Mesenteric fat pad (tissue), 1 donor: Measurements from ENCODE around the genes IAH1 and ADAM17.

DNA sequence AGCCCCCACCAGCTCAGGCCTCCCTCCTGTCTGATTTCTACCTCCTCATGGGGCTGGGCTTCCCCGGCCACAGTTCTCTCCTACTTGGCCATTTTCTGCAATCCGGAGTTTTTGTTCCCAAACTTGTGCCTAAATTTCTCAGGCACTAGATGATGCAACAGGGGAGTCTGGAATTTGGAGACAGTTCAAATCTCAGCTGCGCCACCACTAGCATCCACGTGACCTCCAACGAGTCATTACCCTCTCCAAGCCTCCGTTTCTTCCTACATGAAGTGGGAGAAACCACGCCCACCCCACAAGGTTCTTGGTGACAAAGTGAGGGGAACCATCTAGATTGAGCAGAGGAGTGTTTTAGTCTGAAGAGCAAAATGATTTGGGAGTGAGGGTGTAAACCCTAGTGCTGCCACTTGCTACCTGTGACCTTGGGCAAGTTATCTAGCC, 61.5 kb upstream of the ASAP2 start:
- PRO-cap, result no peak

DNA sequence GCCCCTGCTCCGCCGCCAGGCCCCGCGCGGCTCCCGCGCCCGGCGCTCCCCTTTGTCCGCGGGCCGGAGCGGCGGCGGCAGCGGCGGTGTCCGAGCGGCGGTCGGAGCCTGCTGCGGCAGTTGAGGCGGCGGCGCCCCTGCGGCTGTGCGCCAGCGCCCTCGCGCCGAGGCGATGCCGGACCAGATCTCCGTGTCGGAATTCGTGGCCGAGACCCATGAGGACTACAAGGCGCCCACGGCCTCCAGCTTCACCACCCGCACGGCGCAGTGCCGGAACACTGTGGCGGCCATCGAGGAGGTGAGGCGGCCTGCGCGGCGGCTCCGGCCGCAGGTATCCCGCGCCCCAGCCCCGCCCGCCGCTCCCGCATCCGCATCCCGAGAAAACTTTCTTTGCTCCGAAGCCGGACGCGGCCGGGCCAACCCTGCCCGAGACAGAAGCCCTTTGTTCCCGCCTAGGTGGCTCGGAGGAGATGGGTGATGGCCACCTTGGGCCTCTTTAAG, 371 bp downstream of the ASAP2 start:
- PRO-cap, result no peak

- PRO-cap, result no peak
Observed at GRCh38 chr2:9298211-9299077, 91.8 kb downstream of the ASAP2 start.

DNA sequence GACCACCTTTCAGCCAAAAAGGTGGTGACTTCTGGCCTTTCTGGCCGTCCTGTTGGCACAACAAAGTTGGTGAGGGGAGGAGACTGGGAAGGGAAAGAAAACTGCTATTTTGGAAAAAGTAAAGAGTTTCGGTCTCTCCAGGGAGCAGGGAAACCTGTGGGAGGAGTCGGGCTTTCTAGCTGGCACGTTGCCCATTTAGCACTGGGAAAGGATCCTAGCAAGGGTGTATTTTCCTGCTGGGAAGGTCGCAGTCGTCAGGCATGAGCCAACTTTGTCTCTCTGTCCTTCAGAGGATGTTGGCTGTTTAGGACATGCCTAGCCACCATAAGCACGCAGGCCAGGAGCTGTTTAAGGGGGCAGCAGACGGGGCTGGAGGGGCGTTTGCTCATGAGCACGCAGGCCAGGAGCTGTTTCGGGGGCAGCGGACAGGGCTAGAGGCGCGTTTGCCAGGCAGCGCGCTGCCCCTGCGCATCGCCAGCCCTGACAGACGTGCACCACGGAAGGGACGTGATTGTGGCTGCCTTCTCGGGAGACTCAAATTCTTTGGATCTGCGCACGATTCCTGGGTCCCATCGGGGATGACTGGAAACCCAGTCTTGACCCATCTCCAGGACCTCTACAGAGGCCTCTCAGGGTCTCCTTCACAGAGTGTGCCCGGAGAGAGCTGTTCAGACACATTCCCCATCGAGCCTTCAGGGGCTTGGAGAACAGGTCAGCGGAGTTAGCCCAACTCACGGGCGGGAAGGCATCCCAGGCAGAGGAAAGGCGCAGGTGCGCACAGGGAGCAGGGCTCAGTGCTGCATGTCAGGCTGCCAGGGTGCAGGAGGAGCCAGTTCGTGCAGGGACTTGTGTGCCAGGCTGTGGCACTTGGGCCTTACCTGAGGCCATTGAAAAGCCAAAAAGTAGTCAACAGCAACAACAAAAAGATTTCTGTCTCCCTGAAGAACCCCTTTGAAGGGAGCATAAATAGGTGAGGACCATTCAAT, 104.3 kb downstream of the ITGB1BP1 start:
- PRO-cap, result no peak

GRCh38 chr2:9345139-9345975, 78.0 kb downstream of the ITGB1BP1 start:
- PRO-cap, result no peak

DNA sequence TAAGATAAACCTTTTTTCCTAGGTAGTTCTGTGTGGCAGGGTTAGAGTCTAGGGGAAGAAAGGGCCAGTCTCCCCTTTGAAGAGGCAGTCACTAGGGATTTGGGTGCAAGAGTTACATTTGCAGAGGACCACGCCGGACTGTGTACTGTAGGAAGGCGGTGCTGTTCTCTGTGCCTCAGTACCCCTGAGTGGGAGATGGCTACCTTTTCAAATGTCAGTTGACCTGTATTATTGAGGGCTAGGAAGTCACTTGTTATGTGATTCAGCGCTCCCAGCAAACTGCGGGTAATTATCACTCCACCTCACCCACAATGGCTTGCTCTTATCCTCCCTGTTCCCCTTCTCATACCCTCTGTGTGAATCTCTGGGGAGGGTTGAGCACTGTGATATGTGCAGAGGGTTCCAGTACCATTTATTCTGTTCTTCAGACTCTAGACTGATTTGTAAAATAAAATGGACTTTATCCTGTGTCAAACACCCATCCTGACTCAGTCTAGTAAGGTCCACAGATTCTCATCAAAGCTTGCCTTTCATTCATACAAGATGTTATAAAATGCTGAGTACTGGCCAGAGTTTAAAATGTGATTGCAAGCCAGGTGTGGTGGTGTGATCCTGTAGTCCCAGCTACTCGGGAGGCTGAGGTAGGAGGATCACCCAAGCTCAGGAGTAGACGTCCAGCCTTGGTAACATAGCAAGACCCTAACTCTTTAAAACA, 71.7 kb downstream of the ITGB1BP1 start:
- PRO-cap, result no peak

DNA sequence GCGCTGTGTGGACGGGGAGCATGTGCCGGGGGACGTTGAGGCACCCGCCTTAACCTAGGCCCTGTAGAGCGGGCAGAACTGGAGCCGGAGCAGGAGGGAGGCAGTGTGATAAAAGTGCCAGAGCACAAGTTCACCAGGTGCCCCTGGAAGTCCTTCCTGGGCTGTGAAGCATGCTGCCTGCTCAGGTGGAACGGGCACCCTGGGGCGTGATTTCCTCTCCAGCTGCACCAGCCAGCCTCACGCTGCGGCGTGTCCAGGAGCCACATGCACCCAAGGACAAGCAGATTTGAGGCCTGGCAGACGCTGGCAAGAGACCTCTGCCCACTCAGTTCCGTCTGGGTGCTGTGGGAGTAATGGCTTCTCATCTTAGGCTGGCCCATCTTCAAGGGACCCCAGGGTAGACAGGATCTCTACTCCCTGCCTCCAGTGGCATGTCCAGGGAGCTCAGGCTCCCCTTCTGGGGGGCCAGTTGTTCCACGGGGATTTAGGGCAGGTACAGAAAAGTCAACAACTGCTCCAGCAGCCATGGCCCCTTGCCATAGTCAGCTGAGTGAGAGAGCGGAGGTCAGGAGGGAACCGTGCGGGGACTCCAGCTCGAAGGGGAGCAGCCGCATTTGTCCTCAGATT, 50.1 kb downstream of the ITGB1BP1 start:
- PRO-cap, result no peak

DNA sequence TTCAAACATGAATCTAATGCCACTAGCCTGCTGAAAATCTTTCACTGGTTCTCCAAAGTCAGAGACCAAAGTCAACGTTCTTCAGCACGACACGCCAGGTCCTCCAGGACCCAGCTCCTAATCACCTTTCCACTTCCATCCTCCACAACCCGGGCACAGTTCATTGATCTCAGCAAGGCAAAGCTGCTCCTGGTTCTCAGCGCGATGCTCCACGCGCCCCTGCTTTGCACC, 1.2 kb downstream of the ITGB1BP1 start:
- PRO-cap, result no peak

- PRO-cap, result no peak
Observed at GRCh38 chr2:9474316-9474662, at the start of gene IAH1. Gene IAH1, plus strand, starts transcription at chr2:9474551.

DNA sequence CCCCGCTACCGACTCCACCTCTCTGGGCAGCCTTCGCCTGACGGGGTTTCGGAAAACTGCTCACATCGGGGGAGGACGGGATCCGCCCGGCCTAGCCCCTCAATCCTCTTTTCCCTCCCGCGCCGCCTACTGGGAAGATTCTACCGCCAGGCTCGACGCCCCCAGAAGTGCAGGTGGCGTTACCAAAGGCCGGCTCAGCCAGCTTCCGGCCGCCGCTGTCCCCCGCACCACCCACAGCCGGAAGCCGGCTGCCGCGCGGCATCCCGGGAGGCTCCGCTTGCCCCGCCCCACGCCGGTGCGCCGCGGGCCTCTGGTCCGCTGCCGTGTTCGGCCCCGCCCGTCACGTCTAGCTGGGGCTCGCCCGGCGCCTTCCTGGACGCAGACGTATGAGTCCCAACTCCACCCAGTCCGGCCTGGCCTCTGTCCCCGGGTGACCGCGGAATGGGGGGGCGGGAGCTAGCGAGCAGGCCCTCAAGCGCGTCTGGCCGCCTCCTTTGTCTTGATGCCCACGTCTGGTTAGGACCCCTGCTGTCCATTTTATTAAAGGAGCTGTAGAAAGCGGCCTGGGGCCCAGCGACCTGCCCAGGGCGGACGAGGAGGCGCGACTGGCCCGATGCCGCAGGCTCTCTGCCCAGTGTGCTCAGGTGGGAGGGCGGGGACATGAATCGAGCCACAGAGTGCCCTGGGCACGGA, at the start of gene ADAM17:
Gene ADAM17, minus strand, starts transcription at position 217 of the 693 bp plus-strand sequence.
- PRO-cap, result bidirectional peak, plus-strand start at position 442 of the sequence, minus-strand start at position 112 of the sequence

DNA sequence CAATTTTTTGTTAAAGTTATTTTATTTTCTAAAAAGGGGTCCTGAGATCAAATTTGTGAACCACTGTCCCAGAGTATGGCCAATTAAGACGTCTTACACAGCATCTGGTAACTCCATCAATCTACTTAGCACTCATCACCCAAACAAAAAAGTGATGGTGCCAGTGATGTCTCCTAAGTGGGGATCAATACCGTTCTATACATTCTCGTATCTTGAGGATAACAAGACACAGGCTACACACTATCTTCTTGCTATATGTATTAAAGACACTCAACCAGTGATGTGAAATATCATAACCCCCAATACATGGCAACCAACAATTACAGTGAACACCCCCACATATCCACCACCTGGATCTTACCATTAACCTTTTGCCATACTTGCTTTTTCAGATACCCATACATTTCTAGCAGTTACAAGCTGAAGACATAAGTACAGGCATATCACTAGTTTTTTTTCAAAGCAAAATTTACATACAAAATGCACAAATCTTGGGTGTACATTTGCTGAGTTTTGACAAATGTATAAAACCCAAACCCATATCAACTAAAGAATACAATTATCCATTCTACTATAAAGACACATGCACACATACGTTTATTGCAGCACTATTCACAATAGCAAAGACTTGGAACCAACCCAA, 9.5 kb downstream of the YWHAQ start:
- PRO-cap, result no peak

GRCh38 chr2:9632288-9632567, 1.4 kb upstream of the YWHAQ start:
- PRO-cap, result no peak

GRCh38 chr2:9656966-9657433, 26.2 kb upstream of the YWHAQ start:
- PRO-cap, result no peak

GRCh38 chr2:9675367-9676239, 44.8 kb upstream of the YWHAQ start:
- PRO-cap, result no peak

GRCh38 chr2:9760404-9761004, 82.8 kb upstream of the TAF1B start:
- PRO-cap, result no peak

GRCh38 chr2:9779853-9780377, 63.4 kb upstream of the TAF1B start:
- PRO-cap, result no peak

DNA sequence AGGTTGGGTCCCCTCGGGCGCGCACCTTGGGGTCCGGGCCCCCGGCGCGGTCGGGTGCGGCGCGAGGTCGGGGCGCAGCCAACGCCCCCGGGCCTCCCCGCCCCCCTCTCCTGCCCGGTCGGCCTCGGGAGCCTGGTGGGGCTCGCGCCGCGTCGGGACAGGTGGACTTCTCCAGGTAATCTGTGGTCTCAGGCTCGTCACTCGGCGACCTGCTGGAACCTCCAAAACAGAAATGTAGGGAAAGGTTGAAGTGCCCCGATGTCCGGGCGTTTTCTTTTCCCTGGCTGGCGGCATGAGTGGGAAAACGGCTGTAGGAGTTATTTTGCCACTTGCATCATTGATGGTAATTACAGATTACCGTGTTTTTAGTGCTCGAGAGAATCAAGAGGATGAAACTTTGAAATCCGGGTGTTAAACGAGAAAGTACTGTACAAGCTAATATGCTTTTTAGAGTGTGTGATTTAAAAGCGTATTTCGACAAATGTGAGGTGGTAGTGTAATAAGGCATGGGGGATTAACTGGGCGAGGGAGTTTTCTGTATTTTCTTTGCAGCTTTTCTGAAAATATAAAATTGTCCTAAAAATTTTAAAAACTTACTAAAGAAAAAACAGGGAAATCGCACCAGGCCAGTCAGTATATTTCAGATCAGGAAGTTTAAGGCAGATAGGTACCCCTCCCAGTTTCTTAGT, 772 bp downstream of the GRHL1 start:
- PRO-cap, result no peak

DNA sequence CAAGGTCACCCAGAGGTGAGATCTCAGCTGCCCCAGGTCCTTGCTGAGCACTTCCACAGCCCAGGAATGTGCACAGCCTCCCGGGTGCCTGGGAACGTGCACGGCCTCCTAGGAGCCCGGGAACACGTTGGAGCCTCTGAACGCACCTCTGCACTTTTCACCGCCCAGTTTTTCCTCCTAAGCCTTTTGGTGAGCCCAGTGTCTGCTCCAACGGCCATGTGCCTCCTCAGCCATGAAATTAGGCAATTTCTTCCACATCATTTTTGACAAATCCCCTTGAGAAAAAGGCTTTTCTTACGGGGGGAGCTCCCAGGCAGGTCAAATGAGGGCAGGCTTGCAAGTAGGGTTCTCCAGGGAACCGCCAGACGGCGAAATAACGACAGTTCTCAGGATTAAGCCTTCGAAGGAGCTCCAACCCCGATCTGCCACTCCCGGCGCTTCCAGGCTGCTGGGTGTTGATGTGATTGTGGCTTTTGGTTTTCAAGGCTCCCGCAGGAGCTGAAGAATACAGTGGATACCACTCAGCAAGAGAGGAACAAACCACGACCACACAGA, 35.0 kb upstream of the KLF11 start:
- PRO-cap, result no peak

GRCh38 chr2:10079198-10079858, 883 bp downstream of the CYS1 start:
- PRO-cap, result no peak

- PRO-cap, result no peak
Observed at GRCh38 chr2:10135220-10136096, 12.9 kb downstream of the RRM2 start.